CD14-positive monocyte (primary cell): Measurements from ENCODE around the genes IGFLR1, HSPB6, WDR62 and ZNF345.

- CAGE, long polyA plus RNA: start-site peak on the minus strand at chr19:35742419-35742475, 3,554 and 4,123 reads in 2 replicates
Measured at GRCh38 chr19:35741894-35742945, at the start of gene IGFLR1. Gene IGFLR1 (minus strand): TSS chr19:35742452.

- CAGE, long polyA plus RNA: no peak
Measured at GRCh38 chr19:35746316-35746559, 787 bp downstream of the PSENEN start.

GRCh38 chr19:35756765-35757094, at the start of gene HSPB6:
Gene HSPB6 (minus strand): TSS chr19:35757029.
- CAGE, long polyA plus RNA: no peak

DNA sequence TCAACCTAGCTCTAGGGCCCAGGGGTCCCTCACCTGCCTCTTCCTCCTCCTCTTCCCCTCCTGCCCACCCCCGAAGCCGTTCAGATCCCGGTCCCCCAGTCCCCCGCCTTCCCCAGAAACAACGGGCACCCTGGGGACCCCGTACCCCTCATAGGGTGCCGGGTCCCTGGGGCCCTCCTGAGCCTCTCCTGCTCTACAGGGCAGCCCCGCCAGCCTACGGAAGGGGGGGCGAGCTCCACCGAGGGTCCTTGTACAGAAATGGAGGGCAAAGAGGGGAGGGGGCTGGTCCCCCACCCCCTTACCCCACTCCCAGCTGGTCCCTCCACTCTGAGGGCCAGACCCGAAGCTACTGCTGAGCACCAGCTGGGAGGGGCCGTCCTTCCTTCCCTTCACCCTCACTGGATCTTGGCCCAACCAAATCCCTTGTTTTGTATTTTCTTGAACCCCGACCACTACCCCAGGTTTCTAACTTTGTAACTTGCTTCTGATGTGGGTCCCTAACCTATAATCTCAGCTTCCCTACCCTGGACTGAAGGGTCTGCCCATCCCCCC, 12.8 kb downstream of the ARHGAP33 start:
- CAGE, long polyA plus RNA: no peak

GRCh38 chr19:35958847-35959636, 22.9 kb downstream of the LRFN3 start:
- CAGE, long polyA plus RNA: no peak

GRCh38 chr19:36034906-36035412, 2.3 kb upstream of the CLIP3 start:
- CAGE, long polyA plus RNA: no peak

DNA sequence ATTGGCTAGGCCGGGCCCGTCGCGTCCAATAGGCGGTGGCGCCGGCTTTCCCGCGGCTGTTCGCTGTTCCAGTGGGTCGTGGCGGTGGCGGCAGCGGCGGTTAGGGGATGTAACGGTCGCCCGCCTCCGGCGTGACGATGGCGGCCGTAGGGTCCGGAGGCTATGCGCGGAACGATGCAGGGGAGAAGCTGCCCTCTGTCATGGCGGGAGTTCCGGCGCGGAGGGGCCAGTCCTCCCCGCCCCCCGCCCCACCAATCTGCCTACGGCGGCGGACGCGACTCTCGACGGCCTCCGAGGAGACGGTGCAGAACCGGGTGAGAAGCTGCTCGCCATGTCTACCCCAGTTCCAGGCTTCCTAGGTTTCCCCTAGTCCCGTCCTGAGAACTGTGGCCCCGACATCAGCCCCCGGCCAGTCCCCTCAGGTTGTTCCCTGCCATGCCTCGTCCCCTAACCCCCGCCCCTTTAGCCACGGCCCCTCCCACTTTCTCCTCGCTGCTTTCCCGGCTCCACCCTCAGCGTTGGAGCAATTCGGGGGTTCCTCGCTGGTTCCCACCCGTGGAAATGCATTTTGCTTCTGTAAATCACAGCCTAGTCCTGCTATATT, at the start of gene WDR62:
WDR62 (plus strand) TSS at position 63 of the 604 bp plus-strand sequence.
- CAGE, long polyA plus RNA: no peak

GRCh38 chr19:36140560-36140694, 561 bp downstream of the CAPNS1 start:
- CAGE, long polyA plus RNA: no peak

GRCh38 chr19:36266401-36266991, 51.6 kb downstream of the ZNF146 start:
- CAGE, long polyA plus RNA: no peak

DNA sequence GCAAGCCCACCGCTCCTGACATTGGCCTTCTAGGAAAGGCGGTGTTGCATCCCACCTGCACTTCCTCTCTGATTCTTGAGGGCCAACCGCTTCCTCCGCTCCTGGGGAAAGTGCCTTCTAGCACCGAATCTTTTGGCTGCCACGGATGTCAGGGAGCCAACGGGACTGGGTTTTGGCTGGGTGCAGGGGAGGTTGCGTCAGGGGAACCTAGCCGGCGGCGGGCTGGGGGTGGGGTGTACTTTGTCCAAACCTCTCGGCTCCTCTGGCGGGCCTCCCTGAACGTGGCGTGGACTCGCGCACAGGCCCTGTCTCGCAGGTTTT, 58.1 kb downstream of the ZNF146 start:
- CAGE, long polyA plus RNA: no peak

DNA sequence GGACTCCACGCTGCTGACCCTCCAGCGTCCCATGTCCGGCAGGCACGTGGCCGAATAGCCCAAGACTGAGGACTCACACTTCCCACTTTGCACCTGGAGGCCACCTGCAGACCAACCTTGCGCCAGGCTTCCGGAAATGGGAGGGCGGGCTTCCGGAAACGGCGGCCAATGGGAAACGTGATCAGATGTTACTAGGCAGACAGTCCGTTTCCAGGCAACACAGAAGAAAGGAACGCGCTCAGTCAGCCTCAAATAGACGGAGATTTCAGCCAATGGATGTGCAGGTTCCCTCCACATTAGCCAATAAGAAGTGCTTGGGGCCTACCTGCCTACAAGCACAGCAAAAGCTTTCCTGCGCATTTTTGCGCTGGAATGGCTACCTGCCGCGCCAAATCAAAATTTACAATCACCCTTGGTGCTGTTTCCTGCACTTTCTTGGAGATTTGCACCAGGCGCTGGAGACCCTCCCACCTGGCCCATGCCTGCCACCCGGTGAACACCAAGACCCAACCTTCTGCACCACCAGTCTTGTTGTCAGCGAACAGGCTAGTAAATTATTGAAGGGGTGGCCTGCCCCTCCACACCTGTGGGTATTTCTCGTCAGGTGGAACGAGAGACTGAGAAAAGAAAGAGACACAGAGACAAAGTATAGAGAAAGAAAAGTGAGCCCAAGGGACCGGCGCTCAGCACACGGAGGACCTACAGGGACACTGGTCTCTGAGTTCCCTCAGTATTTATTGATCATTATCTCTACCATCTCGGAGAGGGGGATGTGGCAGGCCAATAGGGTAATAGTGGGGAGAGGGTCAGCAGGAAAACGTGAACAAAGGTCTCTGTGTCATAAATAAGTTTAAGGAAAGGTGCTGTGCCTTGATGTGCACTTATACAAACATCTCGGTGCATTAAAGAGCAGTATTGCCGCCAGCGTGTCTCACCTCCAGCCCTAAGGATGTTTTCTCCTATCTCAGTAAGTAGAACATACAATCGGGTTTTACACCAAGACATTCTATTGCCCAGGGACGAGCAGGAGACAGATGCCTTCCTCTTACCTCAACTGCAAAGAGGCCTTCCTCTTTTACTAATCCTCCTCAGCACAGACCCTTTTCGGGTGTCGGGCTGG, 47.0 kb downstream of the ZFP14 start:
- CAGE, long polyA plus RNA: no peak

GRCh38 chr19:36417312-36417979, 998 bp downstream of the ZFP82 start:
- CAGE, long polyA plus RNA: no peak

- CAGE, long polyA plus RNA: start-site peak on the plus strand at chr19:36850847-36850886, 5 and 11 reads in 2 replicates
Measured at GRCh38 chr19:36850632-36851596, at the start of gene ZNF345. Gene ZNF345 (plus strand): TSS chr19:36850876.

GRCh38 chr19:37312257-37313174, 21.9 kb upstream of the ZNF875 start:
- CAGE, long polyA plus RNA: no peak

- CAGE, long polyA plus RNA: no peak
Measured at GRCh38 chr19:37313175-37313616, 21.3 kb upstream of the ZNF875 start.

DNA sequence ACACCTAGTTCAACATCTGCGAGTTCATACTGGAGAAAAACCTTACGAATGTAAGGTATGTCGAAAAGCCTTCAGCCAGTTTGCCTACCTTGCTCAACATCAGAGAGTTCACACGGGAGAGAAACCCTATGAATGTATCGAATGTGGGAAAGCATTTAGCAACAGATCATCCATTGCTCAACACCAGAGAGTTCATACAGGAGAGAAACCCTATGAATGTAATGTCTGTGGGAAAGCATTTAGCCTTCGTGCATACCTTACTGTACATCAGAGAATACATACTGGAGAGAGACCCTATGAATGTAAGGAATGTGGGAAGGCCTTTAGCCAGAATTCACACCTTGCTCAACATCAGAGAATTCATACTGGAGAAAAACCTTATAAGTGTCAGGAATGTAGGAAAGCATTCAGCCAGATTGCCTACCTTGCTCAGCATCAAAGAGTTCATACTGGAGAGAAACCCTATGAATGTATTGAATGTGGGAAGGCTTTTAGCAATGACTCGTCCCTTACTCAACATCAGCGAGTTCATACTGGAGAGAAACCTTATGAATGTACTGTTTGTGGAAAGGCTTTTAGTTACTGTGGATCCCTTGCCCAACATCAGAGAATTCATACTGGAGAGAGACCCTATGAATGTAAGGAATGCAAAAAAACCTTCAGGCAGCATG, 15.5 kb downstream of the ZNF570 start:
- CAGE, long polyA plus RNA: no peak

DNA sequence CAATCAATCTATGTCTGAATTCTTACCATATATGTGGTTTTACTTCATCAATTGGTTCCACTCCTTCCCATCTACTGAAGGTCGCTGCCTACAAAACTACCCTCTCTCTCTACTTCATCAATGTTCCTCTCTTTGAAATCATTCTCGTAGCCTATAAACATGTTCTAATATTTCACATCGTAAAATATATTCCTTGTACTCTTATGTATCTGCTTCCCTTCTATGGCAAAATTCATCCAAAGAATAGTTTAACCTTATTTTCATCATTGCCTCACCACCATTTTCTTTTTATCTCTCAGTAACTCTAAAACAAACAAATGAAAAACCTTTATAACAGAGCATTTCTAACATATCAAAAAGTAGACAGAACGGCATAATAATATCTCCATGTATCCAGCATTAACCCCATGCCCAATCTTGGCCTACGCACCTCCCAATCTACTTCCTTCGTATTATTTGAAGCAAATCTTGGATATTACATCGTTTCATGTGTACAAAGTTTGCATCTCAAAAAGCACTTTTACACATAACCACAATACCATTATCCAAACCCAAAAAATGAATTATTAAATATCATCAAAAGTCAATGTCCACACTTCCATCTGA, 14.0 kb downstream of the ZFP30 start:
- CAGE, long polyA plus RNA: no peak

DNA sequence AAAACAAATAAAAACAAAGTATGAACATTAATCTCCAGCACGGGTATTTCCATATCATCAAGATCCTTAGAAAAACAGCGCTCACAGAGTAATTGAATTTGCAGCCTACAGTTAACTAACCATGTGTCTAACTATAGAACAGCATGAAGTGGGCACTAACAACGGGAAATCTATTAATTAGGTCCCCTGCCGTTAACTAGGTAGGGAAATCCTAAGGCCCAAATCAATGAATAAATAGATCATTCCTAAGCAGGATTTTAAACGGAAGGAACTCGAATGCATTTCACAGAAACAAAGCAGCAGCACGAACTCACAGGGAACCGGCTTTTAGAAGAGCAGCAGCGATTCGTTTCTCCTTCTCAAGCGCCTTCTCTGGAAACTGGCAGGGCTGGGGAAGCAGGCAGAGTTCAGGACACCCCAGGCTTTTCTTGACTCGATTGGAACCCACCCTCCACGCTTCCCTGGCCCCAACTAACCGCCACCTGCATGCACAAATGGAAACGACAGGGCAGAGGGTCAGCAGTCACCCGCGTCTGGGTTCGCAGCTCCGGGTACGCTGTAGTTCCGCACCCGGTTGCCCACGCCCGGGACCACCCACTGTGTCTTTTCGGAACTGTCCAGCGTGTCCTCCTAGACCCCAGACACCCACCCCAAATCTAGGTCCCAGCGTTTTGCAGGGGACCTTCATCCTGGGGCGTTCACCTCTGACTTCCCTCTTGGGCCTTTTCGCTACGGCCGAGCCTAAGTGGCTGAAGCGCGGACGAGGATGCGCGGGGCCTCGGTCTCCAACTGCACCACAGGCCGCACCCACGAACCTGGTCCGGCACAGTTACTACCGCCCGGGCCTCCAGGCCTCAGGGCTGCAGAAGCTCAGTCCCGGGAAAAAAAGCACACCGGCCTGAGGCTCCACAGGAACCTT, 608 bp downstream of the ZFP30 start:
- CAGE, long polyA plus RNA: no peak

DNA sequence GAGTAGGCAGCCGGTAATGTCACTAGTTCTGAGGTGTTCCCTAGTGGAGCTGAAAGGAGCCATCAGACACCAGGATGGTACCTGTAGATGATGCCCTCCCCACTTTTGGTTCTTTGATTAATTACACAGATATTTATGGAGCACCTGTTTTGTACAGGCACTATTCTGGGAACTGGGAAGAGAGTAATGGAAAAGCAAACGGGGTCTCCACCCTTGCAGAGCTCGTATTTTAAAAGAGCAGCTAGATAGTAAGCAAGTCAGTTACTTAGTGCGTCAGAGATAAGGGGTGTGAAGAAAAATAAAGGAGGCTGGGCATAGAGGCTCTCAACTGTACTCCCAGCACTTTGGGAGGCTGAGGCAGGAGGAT, 32.8 kb downstream of the SIPA1L3 start:
- CAGE, long polyA plus RNA: no peak

GRCh38 chr19:37942086-37942437, 35.1 kb downstream of the SIPA1L3 start:
- CAGE, long polyA plus RNA: no peak